Left lobe of liver (tissue), 1 donor: Measurements from ENCODE around the gene CCDC110.

DNA sequence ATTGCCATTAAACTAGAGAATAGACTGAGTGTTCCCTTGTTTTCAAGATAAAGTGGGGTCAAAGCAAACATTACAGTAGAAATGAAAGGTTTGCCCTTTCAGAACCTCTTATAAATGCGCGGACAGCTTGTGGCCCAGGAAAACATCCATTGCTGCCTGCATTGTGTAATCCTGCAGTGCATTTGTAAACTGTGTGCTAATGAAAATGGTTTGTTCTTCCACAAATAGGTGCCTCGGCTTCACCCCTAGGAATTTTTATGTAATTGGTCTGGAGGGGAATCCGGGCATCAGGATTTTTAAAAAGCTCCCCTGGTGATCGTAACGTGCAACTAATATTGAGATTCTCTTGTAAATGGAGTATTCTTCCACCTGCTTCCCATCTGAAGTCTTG, 62.9 kb downstream of the SNX25 start:
- PRO-cap = unidirectional peak, minus-strand start at position 134 of the sequence

DNA sequence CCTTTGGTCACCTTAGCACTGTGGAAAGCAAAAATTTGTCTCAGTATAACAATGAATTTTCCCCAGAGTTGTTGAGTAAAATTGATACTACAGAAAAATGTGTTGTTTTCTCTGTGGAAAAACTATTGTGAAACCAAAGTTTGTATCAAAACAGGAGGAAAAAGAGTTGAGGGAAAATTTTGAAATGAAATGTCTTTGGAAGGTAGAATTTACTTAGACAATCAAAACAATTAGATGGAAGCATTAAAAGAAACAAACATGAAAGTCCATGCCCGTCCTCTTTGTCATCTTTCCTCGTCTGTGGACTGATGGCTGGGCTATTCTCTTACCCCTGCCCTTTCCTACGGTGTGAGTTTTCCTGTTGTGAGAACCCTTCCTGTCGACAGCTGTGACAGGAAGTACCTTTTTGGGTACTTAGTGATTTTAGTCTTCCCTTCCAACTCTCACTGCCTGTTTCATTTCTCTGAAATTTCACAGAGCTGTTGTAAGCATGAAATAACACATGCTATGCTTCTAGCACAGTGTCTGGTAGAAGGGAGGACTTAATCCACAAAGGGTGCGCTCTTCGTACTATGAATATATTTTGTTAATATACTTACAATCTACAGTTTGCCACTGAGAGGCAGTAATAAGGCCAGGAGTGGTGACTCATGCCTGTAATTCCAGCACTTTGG, 50.7 kb downstream of the LRP2BP start:
- PRO-cap = no peak

- PRO-cap = no peak
Observed at GRCh38 chr4:185384563-185385224, 11.0 kb downstream of the LRP2BP start.

- PRO-cap = bidirectional peak, plus-strand start at chr4:185471489, minus-strand start at chr4:185471103
Observed at GRCh38 chr4:185471192-185472300, at the start of gene CCDC110. CCDC110 (minus strand) TSS chr4:185471733.

- PRO-cap = no peak
Observed at GRCh38 chr4:185532230-185533423, 2.7 kb downstream of the PDLIM3 start.

- PRO-cap = no peak
Observed at GRCh38 chr4:185542928-185543347, 7.6 kb upstream of the PDLIM3 start.

DNA sequence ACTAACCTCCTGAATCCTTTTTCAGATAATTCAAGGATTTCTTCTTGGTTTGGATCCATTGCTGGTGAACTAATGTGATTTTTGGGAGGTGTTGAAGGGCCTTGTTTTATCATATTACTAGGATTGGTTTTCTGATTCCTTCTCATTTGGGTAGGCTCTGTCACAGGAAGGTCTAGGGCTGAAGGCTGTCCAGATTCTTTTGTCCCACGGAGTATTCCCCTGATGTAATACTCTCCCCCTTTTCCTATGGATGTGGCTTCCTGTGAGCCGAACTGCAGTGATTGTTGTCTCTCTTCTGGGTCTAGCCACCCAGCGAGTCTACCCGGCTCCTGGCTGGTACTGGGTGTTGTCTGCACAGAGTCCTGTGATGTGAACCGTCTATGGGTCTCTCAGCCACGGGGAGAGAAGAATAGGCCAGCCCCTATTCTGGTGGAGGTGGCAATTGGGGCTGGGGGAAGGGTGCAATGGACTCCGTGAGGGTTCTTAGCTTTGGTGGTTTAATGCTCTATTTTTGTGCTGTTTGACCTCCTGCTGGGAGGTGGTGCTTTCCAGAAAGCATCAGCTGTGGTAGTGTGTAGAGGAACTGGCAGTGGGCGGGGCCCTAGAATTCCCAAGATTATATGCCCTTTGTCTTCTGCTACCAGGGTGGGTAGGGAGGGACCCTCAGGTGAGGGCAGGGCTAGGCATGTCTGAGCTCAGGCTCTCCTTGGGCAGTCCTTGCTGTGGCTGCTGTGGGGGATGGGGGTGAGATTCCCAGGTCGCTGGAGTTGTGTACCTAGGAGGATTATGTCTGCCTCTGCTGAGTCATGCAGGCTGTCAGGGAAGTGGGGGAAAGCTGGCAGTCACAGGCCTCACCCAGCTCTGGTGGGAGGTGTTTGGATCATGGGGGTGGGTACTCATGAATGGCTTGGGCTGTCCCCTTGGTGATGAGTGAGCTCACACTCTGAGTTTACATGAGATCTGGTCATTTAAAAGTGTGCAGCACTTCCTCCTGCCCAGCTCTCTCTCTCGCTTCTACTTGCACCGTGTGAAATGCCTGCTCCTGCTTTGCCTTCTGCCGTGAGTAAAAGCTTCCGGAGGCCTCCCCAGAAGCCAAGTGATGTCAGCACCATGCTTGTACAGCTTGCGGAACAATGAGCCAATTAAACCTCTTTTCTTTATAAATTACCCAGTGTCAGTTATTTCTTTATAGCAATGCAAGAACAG, 24.3 kb upstream of the PDLIM3 start:
- PRO-cap = no peak

- PRO-cap = no peak
Observed at GRCh38 chr4:185578359-185578785, 43.1 kb upstream of the PDLIM3 start.

- PRO-cap = bidirectional peak, plus-strand start at chr4:185712055, minus-strand start at chr4:185711904; bidirectional peak, plus-strand start at chr4:185712586, minus-strand start at chr4:185712467
Observed at GRCh38 chr4:185711803-185712930, 99.8 kb downstream of the SORBS2 start.

DNA sequence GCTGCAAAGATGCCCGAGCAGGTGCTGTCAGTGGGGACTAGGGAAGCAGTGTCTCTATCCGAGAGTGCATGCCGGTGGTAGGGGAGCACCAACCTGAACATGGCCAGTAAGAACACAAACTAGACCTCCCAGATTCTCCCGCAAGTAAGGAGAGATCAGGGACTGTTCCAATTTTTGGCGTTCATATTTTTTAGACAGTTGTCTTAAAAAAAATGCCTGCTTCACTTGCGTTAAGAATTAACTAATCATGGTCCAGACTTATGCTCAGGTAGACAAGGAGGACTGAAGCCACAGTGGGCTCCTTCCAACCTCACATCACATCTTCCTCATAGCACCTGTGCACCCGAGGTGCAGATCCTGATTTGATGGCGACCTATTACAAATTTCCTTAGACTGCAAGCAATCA, 66.8 kb downstream of the SORBS2 start:
- PRO-cap = no peak

- PRO-cap = no peak
Observed at GRCh38 chr4:185800211-185801161, 11.5 kb downstream of the SORBS2 start.

DNA sequence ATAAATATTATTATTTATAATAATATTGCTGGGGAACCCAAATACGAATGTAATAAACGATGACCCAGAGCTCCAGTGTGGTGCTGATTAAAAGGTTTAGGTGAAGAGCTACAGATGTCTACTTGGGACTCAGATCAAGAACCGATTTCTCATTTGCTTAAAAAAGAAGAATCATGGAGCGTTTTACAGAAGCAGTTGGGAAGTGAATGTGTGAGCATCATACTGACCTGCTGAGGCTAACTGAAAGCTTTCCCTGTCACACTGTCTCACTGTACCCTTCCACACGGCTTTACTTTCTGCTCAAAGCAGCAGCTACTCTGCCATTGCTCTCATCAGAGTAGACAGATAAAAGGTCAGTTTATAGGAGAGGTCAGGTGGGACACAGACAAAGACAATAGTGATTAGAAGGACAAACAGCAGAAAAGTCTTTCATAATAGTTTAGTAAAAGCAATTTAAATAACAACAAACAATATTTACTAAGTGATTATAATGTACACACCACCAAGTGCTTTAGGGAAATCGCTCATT, 24.1 kb upstream of the SORBS2 start:
- PRO-cap = no peak

GRCh38 chr4:186167647-186167957, 23.8 kb upstream of the CYP4V2 start:
- PRO-cap = bidirectional peak, plus-strand start at chr4:186167822, minus-strand start at chr4:186167789

DNA sequence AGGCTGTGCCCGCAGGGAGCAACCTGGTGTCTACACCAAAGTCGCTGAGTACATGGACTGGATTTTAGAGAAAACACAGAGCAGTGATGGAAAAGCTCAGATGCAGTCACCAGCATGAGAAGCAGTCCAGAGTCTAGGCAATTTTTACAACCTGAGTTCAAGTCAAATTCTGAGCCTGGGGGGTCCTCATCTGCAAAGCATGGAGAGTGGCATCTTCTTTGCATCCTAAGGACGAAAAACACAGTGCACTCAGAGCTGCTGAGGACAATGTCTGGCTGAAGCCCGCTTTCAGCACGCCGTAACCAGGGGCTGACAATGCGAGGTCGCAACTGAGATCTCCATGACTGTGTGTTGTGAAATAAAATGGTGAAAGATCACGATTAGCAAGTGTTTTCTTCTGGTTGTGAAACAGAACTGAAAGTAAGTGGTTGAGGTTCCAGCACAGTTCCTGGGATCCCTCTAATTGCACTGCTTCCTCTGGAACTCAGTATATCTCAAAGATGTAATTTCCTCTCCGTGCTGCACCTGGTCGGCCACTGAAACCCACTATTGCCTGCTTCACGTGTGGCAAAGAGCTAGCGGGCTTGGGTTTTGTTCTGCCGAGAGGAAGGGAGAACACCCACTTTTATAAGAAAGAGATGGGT, 7.8 kb upstream of the F11 start:
- PRO-cap = bidirectional peak, plus-strand start at position 439 of the sequence, minus-strand start at position 346 of the sequence

DNA sequence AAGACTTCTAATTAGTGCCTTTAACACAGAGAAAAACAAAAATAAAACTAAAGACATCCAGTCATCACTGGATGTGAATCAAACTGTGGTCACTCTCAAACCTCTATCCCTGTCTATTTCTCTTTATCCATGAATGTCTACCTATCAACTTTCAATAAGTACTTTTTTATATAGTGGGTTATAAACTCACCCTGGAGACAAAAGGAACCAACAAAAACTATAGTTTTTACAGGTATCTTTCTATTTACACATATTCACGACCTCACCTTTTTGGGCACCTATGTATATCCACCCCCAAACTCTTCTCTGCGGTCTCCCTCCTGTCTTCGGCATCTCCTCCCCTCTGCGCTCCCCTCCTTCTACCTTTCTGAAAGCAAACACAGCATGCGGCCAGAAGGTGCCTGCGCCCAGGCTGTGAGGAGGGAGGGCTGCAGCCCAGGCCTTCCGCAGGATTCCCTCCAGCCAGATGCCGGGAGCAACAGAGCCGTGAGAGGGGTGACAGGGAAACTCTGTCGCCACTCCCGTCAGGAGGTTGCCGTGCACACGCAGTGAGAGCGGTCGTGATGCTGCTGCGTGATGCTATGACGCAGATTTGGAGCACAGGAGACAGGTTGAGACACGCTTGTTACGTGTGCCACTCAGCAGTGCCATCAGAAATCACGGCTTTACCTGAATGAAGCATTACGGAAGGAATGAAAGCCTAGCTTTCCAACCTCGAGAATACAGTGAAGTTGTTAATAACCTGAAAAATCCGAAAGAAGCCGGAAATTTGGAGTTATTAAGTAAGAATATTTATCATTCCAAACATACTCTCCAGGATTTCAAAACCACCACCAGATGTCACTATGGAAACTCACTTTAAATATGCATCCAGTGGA, 54.6 kb downstream of the FAT1 start:
- PRO-cap = no peak

- PRO-cap = no peak
Observed at GRCh38 chr4:186700620-186701773, 22.7 kb downstream of the FAT1 start.

- PRO-cap = no peak
Observed at GRCh38 chr4:186725789-186726435, 2.3 kb upstream of the FAT1 start.

GRCh38 chr4:186728643-186729263, 5.1 kb upstream of the FAT1 start:
- PRO-cap = no peak

- PRO-cap = no peak
Observed at GRCh38 chr4:186758944-186759785, 35.5 kb upstream of the FAT1 start.

DNA sequence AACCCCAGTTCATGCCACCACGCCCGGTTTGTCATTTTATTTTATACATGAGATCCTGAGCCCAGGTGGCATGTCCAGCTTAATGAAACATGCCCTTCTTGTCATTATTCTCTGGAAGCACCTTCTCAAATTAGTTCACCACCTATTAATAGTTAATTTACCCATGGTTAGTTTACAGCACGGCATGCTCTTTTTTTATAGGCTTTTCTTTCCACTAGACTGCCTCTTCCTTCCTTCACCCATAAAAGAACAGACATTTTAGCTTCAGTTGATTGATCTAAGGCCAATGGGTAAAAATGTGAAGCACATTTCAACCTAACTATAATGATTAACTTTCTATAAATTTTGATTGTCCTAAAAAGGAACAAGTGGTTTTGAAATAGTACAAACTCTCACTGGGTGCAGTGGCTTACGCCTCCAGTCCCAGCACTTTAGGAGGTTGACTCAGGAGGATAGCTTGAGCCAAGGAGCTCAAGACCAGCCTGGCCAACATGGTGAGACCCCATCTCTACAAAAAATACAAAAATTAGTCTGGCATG, 89.7 kb upstream of the FAT1 start:
- PRO-cap = no peak